Hair follicle dermal papilla cell (primary cell): ENCODE measurements around the gene PAX5.

DNA sequence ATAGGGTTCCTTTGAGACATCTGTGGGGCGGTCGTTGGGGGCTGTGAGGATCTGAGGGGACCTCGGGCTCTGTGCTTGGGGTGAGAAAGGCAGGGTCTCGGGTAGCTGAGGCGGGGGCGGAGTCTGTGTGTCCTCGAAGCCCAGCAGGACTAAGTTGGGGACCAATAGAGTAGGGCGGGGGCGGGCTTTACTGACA is 132 bp upstream of the TMEM8B start:
- CAGE, long polyA plus RNA: no peak

DNA sequence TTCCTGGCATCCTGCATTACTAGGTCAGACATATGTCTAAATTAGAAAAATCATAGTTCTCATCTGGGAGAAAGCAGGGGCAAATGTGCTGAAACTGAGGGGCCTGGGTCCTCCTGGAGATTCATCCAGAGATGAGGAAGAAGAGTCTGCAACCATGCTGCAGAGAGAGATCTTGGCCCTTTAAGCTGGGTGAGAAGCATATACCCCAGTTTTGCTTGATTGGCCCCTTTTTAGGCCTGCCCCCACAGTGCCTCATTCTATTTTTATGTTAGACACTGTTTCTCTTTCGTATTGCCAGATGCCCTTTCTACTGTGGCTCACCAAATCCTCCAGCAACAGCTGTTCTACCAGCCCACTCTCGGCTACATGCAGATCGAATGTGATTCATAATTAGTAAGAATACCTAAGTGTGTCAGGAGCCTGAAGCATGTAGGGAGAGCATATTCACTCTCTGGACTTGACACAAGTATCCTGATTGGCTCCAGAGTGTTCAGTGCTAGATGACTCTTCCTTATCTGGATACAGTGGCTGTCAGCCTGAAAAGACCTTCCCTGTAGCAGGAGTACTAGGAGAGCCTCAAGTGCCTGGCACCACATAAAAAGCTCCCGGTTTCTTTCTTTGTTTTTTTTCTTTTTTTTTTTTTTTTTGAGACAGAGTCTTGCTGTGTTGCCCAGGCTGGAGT is 19.2 kb downstream of the TMEM8B start:
- CAGE, long polyA plus RNA: no peak

DNA sequence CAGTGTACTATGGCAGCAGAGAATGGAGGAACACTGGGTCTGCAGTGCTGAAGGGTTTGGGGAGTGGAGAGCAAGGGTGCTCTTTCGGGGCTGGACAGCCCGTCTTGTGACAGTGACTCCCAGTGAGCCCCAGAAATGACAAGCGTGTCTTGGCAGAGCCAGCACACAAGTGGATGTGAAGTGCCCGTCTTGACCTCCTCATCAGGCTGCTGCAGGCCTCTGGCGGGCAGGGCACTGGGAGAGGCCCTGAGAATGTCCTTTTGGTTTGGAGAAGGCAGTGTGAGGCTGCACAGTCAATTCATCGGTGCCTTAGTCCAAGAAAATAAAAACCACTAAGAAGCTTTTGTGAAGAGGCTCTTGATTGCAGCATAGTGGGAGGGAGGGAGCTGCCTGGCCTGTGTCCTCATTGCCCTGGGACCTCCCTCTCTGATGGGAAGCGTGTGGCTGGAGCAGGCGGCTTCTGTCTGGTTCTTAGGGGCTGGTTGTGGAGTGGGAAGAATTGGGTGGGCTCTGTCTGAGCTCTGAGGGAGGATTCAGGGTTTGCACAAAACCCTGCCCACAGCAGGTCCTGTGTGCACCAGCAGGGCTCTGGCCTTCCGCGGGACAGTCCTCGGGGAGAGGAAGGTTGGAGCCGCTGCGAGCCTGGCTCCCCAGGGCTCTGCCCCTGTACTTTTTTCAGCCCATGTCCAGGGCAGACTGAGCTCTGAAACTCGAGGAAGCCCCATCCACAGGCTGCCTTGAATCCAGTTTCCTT is 973 bp downstream of the HRCT1 start:
- CAGE, long polyA plus RNA: no peak

- CAGE, long polyA plus RNA: no peak
Observed at GRCh38 chr9:36144868-36145408, 8.4 kb downstream of the GLIPR2 start.

- CAGE, long polyA plus RNA: no peak
Observed at GRCh38 chr9:36191642-36192089, 945 bp downstream of the CLTA start.

GRCh38 chr9:36193101-36193394 is 2.3 kb downstream of the CLTA start:
- CAGE, long polyA plus RNA: no peak

DNA sequence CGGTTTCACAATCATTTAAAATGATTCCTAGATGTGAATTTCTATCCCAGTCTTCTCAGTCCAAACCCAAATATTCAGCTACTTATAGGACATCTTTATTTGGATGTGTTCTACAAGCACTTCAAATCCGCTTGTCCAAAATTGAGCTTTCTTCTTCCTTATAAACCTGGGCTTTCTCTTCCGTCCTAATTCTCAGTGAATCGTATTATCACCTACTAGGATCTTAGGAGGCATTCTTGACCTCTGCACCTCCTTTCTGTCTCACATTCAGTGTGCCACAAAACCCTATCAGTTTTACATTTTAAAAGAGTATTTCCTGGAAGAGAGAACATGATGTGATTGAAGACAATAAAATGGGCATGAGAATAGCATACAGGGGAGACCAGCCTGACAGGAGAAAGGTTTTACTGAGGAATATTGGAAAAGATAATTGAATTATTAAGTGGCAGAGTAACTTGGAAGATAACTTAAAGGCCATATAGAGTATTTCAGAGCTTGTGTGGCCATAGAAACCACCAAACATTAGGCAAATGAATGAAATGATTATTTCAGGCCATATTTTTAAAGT is 16.9 kb upstream of the GNE start:
- CAGE, long polyA plus RNA: no peak

DNA sequence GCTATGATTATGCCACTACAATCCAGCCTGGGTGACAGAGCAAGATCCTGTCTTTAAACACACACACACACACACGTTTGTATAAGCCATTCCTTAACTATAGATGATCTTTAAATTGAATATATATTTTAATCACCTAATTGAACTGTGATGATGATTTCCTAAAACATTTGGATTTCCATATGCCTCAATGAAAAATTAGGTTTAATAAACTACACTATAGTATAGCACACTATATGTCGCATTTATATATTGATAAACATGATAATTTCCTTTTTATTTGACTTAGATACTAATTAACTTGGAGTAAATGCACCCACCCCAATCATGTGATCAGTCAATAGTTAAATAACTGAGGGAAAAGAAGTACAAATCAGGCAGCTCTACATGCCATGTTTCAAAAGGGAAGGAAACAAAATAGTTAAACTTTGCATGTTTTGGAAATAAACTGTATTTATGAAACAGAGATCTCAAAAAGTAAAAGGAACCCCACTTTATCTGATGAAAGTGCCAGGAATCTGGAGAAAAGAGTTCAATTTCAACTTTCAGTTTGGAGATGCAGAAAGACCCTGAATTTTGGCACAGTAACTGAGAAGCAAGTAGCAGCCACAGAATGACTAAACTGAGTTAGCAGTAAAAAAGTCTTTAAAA is 18.0 kb upstream of the GNE start:
- CAGE, long polyA plus RNA: no peak

DNA sequence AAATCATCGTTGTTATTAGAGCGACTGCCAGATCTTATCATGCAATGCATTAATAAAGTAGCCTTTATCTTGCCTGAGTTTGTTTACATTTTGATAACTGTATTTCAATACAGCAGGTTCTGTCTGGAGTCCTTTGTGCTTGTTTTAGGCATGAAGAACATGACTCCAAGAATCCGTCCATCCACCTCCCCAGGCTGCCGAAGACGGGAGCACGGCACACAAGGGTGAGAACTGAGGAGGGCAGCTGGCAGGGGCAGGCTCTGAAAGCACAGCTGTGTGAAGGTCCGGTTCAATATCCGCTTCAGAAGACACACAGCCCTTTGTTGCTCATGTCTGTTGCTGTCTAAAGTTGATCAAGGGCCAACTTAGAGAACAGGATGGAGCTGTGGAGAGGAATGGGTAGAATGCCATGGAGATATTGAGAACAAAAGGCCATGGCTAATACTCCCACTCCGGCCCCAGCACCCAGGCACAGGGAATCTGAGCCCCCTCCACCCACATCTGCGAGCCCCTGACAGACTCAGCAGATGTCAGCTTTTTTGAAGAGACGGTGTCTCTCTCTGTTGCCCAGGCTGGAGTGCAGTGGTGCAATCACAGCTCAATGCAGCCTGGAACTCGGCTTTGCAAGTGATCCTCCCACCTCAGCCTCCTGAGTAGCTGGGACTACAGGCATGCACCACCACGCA is 58.5 kb upstream of the GNE start:
- CAGE, long polyA plus RNA: no peak

DNA sequence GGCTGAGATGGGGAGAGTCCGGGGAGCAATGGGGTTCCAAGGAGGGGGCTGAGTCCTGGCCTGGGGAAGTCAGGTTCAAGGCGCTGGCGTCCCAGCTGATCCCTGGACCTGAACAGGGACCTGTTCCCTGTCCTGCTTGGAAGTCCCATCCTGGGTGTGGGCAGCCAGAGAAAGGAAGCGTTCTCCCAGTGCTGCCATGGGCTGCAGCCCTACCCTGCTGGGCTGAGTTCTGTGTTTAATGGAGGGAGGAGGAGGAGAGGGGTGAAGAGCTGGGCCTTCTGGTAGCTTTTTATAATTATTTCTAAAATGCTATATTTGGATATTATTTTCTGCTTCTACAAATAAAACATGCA is 61.0 kb upstream of the GNE start:
- CAGE, long polyA plus RNA: no peak

DNA sequence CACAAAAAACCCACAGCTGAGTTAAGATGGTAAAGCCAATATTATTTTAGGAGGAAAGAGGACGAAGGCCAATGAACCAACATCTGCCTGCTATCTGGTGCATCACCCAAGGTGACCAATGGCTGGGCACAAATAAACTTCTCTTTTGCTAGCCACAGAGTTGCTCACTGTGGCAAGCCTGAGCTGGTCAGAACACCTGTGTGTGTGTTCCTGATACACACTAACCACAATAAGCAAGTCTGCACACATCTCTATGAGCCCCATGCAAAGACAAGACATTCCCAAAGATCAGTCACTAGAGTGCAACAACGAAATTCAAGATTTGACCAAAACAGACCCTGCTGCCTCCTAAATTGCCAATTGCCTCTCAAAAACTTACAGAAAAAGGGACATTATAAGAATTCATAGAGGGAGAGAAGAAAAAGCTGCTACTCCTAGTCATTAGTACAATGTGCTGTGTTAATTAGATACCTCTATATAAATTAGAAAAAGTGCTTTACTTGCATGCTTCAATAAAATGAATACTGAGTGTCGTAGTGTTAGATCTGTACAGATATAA is 63.0 kb downstream of the RNF38 start:
- CAGE, long polyA plus RNA: no peak

DNA sequence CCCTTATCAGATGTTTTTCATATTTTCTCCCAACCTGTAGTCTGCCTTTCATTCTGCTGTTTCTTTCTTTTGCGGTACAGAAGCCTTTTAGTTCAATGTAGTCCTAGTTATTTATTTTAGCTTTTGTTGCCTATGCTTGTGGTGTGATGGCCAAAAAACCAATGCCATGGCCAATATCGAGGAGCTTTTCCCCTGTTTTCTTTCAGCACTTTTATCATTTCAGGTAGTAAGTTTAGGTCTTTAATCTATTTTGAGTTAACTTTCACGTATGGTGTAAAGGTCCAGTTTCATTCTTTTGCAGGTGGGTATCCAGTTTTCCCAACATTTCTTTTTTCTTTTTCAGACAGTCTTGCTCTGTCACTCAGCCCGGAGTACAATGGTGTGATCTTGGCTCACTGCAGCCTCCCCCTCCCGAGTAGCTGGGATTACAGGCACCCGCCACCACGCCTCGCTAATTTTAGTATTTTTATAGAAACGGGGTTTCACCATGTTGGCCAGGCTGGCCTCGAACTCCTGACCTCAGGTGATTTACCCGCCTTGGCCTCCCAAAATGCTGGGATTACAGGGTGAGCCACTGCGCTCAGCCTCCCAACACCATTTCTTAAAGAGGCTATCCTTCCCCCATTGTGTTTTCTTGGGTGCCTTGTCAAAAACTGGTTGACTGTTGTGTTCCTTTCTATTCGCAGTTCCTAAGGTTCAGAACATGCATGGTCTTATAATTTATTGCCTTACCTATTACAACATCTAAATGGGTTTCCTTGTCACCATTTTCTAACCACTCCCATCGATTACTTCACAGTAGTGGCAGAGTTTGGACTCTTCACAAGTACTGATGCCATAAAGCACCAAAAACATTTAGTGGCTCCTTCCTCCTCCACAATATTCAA is 50.3 kb downstream of the RNF38 start:
- CAGE, long polyA plus RNA: no peak

- CAGE, long polyA plus RNA: no peak
Observed at GRCh38 chr9:37026924-37028131, 6.7 kb downstream of the PAX5 start.

- CAGE, long polyA plus RNA: no peak
Observed at GRCh38 chr9:37030278-37031043, 3.6 kb downstream of the PAX5 start.

DNA sequence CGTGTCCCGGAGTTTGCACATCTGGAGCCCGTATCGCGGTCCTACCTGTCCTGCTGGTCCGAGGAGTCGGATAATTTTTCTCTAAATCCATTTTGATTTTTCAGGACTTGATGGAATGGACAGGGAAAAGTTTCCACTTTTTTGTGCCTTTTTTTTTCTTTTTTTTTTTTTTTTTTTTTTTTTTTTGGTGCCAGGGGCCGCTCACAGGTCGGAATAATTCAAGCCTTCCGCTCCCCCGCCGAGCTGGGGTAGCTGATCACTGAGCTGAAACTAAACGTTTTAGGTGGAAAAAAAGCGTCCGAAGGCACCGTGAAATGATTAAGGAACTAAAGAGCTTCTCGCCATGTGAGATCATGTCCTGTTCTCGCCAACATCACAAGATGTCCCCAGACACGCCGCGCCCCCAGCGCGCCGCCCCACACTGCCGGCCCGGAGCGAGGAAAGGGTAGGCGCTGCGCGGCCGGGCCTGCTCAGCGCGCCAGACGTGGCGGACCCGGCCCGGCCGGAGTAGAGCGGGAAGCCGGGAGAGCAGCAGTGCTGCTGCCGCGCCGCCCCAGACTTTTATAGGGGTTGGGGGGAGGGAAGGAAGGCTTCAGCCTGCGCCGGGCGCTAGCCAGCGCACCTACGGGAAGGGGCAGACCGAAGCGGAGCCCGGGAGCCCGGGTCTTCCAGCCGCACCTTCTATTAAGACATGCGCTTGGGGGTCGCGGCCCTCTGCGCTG is at the start of gene PAX5:
TSS of gene PAX5 (minus strand) at position 328 of the 722 bp plus-strand sequence.
- CAGE, long polyA plus RNA: no peak

- CAGE, long polyA plus RNA: no peak
Observed at GRCh38 chr9:37107672-37108054, 12.7 kb upstream of the ZCCHC7 start.

DNA sequence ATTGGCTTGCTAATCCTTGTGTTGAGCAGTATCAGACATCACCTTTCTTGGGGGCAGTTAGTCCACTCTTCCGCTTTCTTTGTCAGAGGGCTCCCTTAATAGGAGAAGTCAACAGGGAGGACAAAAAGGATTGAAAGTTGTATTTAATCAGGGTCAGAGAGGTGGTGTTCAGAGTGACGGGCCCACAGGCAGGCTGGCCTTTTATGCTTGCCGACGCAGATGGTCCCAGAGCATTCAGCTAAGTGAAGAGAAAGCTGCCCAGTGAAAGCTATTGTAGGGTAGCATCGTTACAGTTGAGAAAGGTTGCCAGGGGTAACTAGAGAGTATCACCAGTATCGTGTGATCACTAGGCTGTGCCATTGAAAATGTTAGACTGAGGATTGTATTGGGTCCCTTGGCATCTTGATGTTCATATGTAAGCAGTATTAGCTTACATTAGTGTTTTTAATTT is 131.1 kb downstream of the ZCCHC7 start:
- CAGE, long polyA plus RNA: no peak

DNA sequence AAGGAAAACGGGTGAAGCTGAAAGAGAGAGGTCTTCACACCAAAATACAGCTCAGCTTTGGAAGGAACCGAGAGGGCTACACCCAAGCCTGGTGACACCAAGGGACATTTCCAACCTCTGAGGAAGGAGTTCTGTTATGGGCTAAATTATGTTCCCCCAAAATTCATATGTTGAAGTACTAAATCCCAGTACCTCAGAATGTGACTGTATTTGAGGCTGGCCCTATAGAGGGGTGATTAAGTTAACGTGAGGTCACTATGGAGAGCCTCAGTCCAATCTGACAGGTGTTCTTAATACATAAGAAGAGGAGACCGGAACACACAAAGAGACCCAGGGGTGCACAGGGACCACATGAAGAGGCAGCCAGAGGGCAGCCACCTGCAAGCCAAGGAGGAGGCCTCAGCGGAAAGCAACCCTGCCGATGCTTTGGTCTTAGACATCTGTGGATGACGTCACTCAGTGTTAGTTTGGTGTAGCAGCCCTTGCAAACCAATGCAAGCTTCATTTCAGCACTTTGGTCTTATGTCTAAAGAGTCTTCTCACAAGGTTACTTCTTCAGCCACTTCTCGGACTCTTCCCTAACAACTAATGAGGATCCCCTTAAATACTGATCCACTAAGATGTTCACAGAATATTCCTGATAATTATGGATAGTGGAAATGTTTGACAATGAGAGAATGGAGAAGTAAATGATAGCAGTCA is 47.7 kb upstream of the GRHPR start:
- CAGE, long polyA plus RNA: no peak

- CAGE, long polyA plus RNA: no peak
Observed at GRCh38 chr9:37439741-37440360, 17.4 kb downstream of the GRHPR start.

DNA sequence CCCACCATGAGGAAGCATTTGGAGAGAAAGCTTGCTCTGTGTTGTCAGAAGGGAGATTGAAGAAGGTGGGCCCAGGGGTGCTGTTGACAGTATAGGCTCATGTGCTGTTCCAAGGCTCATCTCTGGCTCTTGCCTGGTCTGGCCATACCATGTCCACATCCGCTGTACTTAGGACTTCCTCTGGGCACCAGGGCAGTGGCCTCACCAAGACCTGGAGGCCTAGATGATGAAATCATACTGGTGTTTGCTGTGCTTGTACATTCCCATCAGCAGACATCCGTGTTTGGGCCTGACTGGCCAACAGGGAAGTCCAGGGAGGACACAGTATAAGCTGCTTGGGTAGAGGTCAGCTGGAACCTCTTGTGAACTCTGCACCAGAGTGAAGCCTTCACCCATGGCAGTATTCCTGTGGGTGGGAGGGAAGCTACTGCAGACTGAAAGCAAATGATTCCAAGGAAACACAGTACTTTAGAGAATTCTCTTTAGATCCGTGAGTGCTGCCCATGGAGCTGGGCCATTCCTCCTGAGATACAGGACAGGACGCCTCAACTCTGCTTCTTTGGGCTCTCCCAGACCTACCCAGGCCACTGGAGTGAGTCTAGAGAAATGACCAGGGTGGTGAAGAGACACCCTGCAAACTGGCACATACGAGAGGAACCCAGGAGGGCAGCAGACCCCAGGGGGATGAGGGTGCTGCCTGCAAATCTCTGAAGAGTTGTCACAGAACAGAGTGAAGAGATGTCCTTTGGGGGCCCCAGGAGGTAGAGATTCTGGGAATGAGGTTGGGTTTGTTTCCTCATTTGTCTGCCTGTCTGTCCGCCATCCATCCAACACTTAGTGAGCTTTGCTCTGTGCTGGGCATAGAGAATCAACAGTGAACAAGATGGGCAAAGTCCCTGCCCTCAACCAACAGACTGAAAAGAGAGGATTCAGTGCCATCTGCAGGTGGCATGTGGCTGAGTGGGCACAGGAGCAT is 22.6 kb downstream of the POLR1E start:
- CAGE, long polyA plus RNA: no peak